Smooth muscle cell (in vitro differentiated cells): ENCODE data around the genes AP3S2, SEMA4B, GDPGP1 and ZNF774.

DNA sequence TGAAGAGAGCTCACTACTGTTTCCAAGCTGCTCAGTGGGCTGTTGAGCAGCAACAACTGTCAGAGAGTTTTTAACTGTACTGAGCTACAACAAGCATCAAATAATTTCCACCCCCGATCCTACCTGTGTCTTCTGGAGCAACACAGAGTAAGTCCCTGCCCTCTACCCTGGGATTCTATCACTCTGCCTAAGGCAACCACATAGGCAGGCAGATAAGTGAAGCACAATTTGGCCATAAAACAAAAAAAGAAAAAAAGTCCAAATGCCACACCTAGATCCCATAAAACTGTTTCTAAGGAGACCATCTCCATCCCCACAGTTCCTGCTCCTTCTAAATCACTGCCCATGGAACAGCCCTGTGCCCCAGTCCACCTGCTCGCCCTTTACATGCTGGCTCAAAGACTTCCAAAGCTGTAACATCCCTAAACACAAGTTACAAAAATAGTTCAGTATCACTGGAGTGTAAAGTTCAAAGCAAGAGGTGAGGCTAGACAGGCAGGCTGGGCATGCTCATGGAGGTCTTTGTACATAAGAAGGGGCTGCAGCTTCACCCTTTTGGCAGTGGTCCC lies 37.9 kb upstream of the ANPEP start:
- RAMPAGE, long total RNA, result no peak

GRCh38 chr15:89893503-89894626 lies at the start of gene AP3S2:
TSS of gene AP3S2 (minus strand) at chr15:89893994.
- RAMPAGE, long total RNA, result start-site peak on the minus strand at chr15:89893956-89893981, 21 and 79 reads in 2 replicates

DNA sequence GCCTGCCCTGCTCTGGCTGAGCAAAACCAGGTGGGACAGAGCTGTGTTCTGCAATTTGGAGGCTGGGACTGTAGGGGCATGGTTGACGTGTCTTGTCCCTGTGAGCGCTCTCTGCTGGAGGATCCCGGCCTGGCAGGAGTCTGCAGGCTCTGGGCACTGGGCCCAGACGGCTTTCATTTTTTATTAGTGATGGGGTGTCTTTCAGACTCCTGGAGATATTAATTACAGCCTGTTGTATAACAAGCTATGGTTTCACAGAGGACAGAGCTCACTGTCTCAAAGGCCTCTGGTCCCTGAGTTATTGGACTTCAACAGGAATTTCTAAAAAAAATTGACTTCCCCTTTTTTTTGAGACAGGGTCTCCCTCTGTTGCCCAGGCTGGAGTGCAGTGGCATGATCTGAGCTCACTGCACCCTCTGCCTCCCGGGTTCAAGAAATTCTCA lies 29.5 kb upstream of the ZNF710 start:
- RAMPAGE, long total RNA, result no peak

- RAMPAGE, long total RNA, result start-site peak on the plus strand at chr15:90000767-90001095, 29 and 11 reads in 2 replicates
Measured at GRCh38 chr15:90000466-90000990, 596 bp upstream of the ZNF710 start.

DNA sequence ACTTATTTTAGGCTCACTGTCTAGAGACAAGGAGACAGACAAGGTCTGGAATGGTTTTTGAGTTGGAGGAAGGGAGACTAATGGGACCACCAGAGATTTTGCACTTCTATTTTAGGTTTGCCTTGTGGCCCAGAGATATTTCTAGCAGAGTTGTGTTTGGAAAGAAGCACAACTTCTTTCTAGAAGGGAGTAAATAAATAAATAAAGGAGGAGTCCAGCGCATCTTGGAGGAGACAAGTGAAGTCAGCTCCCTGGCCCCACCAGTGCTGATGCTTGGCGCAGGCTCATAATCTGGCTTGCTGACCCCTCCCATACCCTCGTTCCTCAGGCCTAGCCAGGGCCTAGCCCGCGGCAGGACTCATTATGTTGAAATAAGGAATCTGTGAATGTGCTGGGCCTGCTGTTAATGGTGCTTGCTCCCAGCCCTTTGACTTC lies 3.0 kb downstream of the ZNF710 start:
- RAMPAGE, long total RNA, result no peak

GRCh38 chr15:90019595-90020668 lies 18.8 kb downstream of the ZNF710 start:
- RAMPAGE, long total RNA, result no peak

DNA sequence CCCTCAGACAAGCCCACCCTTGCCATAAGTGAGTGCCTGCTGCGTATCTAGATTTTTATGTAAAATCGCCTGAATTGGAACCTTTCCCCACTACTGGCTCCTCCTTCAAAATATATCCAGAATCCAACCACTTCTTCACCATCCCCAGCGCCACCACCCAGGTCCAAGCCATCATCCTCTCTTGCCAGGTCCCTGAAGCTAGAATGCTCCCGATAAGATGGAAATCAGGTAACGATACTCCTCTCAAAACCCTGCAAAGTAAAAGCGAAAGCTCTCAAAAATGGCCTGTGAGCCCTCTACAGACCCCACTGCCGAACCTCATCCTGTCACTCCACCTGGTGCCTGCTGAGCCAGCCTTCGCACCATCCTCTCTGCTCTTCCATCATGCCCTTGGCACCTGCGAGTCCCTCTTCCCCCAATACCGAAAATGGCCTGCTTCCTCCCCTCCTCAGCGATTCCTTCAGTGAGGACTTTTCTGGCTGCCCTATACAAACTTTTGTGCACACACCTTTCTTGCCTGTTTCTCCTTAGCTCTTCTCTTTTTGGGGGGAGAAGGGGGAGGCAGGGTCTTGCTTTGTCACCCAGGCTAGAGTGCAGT lies 3.2 kb downstream of the IDH2 start:
- RAMPAGE, long total RNA, result no peak

DNA sequence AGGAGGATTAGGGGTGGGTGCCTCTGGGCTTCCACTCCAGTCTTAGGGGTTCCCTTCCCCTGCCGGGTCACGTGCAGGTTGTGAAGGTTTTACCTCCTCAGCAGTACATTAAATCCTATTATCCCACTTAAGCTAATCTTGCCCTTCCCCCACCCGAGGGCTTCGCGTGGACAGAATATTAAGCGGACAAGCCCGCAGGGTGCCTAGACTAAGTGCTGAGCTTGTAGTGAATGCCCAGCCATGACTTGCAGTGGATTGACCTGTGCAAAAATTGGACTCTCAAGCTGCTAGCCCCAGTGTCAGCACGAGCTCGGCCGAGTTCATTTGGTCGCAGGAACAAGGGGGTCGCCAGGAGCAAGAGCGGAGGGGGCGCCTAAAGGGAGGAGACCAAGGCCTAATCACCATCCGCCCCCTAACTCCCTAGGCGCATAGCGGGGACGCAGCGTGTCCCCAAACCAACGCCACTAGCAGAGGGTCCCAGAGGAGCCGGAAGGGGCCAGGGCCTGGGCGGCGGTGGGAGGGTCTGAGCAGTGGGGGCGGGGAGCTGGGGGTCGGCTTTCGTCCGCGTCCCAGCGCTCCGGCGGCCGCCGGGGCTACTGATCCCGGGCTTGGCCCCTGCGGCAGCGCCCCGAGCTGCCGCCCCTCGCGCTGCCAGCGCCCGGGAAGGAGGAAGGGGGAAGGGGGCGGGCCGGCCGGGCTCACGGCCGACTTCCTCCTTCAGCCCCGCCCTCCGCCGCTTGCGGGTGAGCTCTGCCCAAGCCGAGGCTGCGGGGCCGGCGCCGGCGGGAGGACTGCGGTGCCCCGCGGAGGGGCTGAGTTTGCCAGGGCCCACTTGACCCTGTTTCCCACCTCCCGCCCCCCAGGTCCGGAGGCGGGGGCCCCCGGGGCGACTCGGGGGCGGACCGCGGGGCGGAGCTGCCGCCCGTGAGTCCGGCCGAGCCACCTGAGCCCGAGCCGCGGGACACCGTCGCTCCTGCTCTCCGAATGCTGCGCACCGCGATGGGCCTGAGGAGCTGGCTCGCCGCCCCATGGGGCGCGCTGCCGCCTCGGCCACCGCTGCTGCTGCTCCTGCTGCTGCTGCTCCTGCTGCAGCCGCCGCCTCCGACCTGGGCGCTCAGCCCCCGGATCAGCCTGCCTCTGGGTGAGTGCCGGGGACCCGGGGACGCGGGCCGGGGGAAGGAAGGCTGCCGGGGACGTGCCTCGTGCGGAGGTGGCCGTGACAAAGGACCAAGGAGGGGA lies at the start of gene SEMA4B:
TSS of gene SEMA4B (plus strand) at position 736 of the 1,239 bp plus-strand sequence.
- RAMPAGE, long total RNA, result no peak

- RAMPAGE, long total RNA, result no peak
Measured at GRCh38 chr15:90206925-90207663, 6.0 kb downstream of the SEMA4B start.

DNA sequence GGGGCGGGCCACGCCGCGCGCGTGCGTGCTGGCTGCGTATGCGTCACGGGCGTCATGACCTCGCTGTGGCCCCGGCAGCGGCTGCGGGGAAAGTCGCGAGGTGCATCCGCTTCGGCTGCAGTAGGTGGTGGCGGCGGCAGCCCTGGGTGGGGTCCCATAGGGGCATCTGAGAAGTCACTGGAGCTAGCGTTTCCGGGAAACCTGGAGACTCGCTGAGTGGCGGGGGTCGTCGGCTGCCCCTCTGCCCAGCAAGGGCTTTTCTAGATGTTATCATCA lies at the start of gene GDPGP1:
TSS of gene GDPGP1 (plus strand) at position 37 of the 276 bp plus-strand sequence.
- RAMPAGE, long total RNA, result no peak

DNA sequence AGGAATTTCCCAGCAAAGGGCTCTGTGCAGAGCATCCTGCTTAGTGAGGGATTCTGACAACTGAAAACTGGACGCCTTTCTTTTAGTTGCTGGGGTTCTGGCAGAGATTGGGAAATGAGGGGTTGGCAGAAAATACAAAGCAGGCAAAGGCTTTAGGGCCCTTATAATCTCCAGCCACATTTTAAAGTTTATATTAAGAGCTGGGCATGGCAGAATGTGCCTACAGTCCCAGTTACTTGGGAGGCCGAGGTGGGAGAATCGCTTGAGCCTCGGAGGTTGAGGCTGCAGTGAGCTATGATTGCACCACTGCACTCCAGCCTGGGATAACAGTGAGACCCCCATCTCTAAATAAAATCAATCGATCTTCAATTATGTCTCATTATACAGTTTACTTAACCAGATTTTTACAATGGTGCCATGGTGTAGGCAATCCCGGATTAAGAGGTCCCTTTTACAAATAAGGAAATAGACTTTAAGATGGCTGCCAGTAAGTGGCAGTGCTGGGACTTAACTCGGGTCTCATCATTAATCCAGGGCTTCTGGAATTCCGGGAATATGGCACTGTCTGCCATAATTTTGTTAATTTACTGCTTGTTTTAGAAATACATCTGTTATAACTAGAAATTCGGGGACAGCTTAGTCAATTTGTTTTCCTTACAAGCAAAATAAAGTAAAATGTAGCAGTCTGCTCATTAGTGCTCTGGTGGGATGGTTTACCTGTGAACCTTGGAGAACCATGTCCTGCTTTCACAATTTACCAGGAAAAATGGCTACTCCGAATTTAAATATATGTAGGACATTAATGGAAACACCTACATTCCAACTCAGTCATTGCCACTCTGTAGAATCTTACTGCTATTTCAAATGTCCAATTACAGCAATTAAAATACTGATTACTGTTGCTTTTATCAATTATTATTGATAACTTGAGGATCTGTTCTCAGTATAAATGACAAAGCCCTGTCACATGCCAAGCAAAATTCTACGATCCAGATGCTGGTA lies 7.2 kb downstream of the NGRN start:
- RAMPAGE, long total RNA, result no peak

DNA sequence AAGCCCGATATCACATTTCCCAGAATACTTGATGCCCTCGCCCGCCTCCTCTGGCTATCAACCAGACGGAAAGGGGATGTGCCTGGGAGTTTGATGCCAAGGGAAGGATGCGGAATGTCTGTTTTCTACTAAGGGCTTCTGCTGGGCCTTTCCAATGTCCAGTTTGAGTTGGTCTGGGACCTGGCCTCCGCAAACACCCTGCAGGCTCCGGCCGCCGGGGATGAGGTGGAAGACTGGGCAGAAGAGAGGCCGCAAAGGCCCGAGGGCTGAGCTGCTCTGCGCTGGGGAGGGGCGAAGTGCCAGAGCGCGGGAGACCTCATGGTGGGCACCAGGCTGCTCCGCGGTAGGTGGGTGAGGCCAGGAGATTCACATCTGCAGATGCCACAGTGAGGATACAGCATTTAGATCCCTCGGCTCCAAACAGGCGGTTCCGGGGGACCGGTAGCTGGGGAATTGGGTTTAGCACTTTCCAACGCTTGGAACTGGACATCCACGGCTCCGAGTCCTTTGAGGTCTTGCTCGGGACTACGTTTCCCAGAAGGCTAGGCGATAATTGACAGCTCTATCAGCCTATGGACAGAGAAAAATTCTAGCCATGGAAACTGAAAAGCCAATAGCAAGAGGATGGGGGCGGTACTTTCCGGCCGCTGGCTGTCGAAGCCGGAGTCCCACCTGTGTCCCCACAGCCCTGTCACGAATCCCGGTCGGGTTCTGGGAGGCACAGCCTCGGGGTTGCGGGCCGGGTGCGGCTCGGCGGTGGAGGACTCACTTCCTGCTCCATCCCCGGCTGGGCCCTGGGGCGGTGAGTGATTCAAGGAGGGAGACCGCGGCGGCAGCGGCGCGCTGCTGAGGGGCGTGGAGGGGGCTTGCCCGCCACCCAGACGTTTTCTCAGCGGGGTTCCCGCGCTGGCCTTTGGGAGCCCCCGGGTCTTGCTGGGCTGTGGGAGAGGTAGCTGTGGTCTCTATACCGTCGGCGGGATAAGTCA lies at the start of gene ZNF774:
TSS of gene ZNF774 (plus strand) at position 675 of the 986 bp plus-strand sequence.
- RAMPAGE, long total RNA, result no peak

- RAMPAGE, long total RNA, result no peak
Measured at GRCh38 chr15:90352596-90353105, 567 bp downstream of the ZNF774 start.

DNA sequence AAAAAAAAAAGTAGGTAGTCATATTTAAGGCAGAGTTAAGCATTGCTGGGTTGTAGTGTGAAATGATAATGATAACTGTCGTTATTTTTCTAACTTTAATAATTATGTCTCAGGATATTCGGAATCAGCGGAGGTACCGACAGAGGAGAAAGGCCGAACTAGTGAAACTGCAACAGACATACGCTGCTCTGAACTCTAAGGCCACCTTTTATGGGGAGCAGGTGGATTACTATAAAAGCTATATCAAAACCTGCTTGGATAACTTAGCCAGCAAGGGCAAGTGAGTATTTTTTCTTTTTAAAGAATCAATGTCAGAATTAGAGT lies 37.3 kb upstream of the CRTC3 start:
- RAMPAGE, long total RNA, result no peak

DNA sequence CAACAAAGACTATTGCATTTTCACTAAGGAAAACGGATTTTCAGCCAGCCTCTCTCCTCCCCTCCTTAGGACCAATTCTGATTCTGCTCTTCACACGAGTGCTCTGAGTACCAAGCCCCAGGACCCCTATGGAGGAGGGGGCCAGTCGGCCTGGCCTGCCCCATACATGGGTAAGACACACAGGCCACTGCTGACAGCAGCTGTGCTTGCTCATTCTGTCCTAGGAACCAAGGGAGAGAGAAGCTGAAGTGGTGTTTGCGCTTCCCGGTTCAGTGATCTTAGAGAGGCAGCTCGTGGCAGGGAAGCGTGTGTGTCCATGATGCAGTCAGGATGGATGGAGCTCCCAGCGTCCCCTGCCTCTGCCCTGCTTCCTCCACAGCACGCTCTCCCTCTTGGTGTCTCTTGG lies 77.6 kb downstream of the CRTC3 start:
- RAMPAGE, long total RNA, result no peak

- RAMPAGE, long total RNA, result no peak
Measured at GRCh38 chr15:90617459-90618000, 87.8 kb downstream of the CRTC3 start.

- RAMPAGE, long total RNA, result no peak
Measured at GRCh38 chr15:90680678-90680887, 36.6 kb upstream of the BLM start.

- RAMPAGE, long total RNA, result no peak
Measured at GRCh38 chr15:90852659-90853033, 15.7 kb upstream of the FURIN start.

- RAMPAGE, long total RNA, result no peak
Measured at GRCh38 chr15:90860686-90860943, 7.8 kb upstream of the FURIN start.

GRCh38 chr15:90876827-90877365 lies 7.4 kb upstream of the FES start:
- RAMPAGE, long total RNA, result no peak